ENCODE data around the genes NPHS1, KIRREL2, WDR62 and ZNF383.

DNA sequence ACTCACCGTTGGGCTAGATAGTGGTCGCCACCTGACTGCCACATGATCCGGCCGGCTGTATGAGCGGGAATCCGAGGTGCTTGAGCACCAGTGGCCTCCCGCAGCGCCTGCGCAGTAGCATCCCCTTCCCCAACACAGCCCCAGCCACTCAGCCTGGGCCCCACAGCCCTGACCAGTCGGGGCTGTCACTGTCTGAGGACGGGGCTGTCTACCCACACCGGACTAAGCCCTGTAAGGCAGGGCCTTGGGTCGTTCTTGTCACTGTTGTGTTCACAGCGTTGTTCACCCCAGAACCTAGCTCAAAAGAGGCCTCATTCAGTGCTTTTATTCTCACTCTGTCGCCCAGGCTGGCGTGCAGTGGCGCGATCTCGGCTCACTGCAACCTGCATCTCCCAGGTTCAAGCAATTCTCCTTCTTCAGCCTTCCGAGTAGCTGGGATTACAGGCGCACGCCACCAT, 14.8 kb downstream of the PRODH2 start:
- PRO-cap: unidirectional peak, minus-strand start at position 61 of the sequence

DNA sequence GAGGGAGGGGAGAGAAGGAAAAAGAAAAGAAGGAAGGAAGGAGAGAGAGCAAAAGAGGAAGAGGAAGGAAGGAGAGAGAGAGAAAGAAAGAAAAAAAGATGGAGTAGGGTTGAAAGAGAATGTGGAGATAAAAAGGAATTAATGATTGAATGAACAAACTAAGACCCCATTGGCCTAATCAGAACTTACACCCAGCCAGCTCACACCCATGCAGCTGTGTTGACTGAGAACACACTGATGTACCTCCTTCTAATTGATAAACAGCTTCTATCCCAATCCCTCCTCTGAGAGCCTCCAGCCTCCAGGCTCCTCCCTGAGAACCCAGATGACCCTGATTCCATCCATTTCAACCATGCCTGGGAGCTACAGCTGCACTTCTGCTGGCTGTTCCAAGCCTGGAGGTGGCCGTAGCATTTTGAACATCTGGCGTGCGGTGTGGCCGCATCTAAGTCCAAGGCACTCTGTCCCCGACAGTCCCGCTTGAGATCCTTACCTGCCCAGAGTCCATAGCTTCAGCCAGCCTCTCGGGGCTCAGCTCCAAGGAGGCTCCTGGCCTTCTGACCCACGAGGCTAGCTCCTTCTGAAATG, 1.1 kb downstream of the PRODH2 start:
- PRO-cap: no peak

- PRO-cap: no peak
Observed at GRCh38 chr19:35852217-35852912, at the start of gene NPHS1. Gene NPHS1, minus strand, starts transcription at chr19:35852504.

DNA sequence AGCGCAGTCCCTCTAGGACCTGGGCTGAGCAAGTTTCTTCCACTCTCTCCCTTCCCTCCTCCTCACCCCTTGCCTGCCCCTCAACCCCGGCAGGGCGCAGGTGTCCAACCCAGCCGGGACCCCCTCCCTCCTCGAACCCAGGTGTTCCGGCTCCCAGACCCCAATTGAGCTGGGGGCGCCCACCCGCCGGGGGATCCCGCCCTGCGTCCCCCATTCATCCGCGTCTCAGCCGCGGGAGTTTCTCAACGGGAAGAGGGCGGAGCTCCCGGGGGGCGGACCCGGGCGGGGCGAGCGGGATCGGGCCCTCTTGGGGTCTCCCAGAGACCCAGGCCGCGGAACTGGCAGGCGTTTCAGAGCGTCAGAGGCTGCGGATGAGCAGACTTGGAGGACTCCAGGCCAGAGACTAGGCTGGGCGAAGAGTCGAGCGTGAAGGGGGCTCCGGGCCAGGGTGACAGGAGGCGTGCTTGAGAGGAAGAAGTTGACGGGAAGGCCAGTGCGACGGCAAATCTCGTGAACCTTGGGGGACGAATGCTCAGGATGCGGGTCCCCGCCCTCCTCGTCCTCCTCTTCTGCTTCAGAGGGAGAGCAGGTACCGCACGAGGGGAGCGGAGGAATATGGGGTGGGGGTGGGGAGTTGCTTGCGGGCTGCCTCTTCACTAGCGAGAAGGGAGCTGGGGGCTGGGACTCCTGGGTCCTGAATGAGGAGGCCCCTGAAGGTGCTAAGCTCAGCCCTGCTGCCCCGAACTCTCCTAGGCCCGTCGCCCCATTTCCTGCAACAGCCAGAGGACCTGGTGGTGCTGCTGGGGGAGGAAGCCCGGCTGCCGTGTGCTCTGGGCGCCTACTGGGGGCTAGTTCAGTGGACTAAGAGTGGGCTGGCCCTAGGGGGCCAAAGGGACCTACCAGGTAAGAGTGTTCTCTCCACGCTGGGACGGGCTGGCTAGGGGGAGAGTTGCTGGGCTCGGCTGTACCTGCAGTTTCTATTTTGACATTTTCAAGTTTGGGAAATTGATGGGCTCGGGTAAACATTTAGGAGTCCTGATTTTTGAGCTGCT, at the start of gene KIRREL2:
TSS of gene KIRREL2 (plus strand) at position 320 of the 1,052 bp plus-strand sequence.
- PRO-cap: bidirectional peak, plus-strand start at position 353 of the sequence, minus-strand start at position 188 of the sequence

DNA sequence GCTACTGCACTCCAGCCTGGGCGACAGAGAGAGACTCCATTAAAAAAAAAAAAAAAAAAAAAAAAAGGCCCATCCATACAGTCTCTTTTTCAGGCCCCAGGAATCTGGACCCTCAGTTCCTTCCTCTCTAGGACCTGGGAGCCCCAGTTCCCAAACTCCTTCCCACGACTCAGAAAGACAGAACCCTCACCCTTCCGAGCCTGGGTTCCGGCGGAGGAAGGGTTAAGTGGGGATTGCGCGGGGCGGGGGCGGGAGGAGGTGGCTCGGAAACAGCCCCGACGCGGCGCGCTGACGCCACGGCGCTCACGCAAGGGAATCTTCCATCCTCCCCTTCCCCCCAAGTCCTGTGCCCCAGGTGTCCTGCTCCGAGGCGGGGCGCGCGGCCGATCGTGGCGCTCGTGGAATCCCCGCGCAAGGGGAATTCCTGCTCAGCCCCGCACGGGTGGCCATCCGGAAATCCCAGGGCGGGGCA, 2.8 kb upstream of the HCST start:
- PRO-cap: bidirectional peak, plus-strand start at position 389 of the sequence, minus-strand start at position 169 of the sequence

GRCh38 chr19:36054835-36055438, at the start of gene WDR62:
Gene WDR62, plus strand, starts transcription at chr19:36054897.
- PRO-cap: bidirectional peak, plus-strand start at chr19:36054913, minus-strand start at chr19:36054735; bidirectional peak, plus-strand start at chr19:36055326, minus-strand start at chr19:36055248

GRCh38 chr19:36103369-36103799, 7.6 kb upstream of the OVOL3 start:
- PRO-cap: no peak

DNA sequence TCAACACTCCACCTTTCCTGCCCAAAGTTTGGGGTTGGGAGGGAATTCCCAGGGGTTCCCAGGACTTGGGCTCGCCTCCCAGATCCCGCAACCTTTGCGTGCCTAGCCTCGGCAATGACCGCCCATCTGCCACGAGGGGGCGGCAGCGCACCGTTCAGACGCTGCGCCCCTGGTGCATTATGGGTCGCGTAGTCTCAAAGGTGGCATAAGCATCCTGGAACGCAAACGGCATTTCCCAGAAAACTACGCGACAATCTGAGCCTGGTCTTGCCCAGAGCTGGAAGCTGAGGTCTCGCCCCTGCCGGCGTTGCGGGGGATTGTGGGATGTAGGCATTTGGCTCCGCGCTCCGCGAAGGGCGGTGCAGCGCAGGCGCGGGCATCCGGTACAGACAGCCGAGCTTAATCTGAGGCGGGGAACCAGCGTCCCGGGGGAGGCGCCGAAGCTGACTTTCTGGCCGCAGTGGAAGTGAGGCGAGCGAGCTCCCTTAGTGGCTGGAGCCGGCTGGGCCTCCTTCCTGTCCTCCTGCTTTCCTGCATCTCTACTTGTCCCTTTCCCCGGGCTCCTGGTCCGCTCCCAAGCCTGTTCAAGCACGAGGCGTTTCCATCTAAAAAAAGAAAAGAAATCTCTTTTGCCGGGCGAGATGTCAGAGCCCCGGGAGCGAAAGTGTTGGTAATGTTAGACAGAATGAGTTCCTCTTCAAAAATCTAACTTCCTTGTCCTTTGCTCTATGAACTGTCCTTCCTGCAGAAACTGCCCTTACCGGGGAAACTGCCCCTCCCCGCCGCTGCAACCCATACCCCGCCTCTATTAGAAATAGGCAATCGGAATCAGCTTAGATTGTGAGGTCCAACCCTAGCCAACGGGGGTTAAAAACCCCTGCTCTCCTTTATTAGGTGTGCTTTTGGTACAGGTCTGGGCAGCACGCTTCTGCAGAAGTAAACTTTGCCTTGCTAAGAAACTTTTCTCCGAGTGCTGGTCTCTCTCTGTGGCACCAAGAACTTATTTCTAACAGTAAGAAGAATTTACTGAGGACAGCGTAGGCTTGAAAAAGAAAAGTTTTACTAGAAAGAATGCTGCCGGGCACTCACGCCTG, 11.8 kb upstream of the CAPNS1 start:
- PRO-cap: unidirectional peak, plus-strand start at position 253 of the sequence; unidirectional peak, plus-strand start at position 333 of the sequence; unidirectional peak, plus-strand start at position 386 of the sequence; unidirectional peak, plus-strand start at position 452 of the sequence; bidirectional peak, plus-strand start at position 836 of the sequence, minus-strand start at position 771 of the sequence

- PRO-cap: no peak
Observed at GRCh38 chr19:36149715-36150868, 2.2 kb downstream of the COX7A1 start.

DNA sequence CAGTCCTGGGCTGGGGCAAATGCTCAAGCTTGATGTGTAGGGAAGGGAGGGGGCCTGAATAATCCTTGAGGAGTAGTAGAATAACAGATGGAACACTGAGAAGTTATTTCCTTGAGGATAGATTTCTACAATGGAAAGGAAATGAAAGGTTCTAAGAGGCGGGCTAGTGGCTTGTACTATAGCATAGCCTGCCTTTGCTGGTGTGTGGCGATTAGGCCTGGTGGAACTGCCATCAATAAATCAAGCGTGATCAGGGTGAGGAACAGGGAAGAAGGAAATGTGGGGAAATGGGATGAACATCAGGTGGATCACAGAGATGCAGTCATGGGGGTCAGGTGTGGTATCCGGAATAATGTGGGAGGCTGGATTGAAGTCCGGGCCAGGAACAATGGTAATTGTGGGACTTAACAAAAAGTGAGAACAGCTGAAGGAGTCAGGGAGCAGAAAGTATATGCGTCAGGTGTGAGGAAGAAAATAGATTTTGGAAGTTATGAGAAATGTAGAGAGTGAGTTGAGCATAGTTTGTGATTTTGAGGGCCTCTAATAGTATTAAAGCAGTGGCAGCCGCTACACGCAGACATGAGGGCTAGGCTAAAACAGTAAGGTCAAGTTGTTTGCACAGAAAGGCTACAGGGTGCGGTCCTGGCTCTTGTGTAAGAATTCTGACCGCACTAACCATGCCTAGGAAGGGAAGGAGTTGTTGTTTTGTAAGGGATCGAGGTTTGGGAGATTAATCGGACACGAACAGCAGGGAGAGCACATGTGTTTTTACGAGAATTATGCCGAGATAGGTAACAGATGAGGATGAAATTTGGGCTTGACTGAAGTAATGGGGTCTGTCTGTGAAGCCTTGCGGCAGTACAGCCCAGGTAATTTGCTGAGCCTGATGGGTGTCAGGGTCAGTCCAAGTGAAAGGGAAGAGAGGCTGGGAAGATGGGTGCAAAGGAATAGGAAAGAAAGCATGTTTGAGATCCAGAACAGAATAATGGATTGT, 5.0 kb upstream of the COX7A1 start:
- PRO-cap: no peak

DNA sequence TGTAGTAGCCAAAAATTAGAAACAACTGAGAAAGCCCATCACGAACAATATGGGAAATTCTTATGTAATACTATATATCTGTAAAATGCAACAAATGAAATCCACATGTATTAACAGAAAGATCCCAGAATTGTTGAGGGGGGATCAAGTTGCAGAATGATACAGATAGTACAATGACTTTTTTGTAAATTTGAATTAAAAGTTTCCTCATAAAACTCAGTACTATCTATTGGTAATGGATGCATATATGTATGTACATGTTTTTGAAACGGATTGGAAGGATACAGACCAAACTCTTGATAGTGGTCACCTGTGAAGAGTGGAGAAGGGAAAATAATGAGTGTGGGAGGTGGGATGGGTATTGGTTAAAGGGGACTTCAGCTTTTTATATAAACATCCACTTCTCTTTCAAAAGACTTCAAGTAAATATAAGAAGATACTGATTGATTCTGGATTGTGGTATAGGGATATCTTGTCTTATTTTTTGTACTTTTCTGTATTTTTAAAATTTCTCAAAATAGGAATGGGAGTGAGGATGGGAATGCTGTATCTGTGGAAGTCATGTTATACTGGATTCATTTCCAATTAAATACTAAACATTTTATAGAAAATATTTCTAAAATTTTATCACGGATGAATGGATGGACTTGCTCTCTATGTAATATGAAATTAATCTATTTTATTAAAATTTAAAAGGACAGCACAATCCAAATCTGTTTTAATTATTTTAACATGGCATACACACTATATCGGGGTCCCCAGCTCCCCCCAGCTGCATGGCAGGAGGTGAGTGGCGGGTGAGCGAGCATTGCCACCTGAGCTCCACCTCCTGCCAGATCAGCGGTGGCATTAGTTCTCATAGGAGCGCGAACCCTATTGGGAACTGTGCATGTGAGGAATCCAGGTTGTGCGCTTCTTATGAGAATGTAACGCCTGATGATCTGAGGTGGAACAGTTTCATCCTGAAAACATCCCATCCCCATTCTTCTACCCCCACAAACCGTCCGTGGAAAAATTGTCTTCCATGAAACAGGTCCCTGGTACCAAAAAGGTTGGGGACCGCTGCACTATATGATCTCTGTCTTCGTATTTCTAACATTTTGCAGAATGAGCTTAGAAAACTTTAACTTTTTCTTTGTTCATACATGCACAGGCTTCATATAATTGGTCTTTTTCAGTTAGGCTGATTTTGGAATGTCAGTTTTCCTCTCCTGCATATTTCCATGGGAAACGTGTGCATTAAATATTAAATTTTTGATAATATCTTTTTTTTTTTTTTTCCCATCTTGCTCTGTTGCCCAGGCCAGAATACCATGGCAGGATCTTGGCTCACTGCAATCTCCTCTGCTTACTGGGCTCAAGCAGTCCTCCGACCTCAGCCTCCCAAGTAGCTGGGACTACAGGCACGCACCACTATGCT, 23.7 kb downstream of the ZNF146 start:
- PRO-cap: no peak

DNA sequence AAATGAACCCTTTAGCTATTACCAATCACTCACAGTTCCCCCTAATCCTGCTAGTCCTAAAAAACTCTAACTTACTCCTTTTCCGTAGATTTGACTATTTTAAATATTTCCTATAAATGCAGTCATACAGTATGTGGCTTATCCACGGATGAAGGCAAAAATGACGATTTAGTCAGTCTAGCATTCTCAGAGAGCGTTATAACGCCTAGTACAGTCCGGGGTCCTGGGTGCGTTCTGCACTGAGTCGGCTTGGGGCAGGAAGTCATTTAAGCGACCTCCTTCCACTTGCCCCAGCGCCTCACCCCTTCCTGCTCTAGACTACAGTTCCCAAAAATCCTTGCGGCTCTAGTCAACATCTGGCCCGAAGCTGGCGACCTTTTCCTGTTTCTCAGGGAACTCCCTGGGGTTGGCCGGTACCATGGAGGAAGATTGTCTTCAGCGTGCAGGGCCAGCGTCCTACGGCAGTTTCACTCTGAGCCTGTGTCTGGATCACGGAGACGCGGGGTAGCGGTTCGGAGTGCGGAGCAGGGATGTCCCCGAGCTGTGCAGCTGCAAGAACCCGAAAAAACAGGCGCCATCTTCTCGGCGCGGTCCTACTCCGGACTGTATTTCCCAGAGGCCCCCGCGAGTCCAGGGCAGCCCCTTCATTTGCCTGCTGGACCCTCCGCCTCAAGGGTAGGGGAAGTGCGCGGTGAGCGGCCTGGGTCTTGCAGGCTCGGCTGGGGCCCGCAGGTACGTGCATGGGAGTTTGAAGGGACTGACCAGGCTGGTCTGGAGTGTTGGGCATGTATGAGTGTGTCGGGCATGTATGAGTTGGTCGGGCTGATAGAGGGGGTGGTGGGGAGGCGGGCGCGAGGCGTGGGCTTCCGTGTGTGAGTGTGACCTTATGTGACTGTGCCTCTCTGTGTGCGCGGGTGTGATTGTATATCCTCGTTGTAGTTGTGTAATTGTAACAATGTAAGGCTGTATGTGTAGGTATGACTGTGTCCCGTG, at the start of gene ZNF383:
TSS of gene ZNF383 (plus strand) at position 672 of the 993 bp plus-strand sequence.
- PRO-cap: bidirectional peak, plus-strand start at position 348 of the sequence, minus-strand start at position 238 of the sequence; bidirectional peak, plus-strand start at position 712 of the sequence, minus-strand start at position 605 of the sequence

GRCh38 chr19:37239302-37239736, 21.3 kb downstream of the ZNF383 start:
- PRO-cap: no peak

DNA sequence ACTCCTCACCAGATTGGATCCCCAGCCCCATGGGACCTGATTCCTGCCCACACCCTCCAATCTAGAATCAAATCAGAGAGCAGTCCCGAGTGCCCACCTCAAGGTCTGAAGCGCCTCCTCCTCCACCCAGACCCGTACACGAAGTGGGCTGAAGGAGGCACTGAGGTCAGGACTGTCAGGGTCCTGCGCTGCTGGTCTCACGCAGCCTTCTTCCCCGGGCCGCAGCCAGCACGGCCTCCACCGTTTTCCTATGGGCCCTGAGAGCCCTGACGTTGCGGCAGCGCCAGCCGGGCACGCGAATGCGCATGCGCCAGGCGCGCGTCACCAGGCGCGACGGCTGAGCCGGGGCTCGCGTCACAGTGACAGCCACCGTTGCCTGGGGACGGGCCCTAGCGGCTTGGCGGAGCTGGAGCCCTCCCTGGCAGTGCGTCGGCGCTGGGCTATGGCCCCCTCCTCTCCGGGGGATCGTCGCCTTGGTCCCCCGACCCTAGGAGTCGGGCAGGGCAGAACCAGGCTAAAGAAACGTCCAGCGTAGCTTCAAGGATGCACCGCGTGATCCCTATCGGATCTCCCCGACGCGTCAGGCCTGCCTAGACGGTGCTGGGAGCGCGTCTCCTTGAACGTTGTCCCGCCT, 43.5 kb downstream of the ZNF571 start:
- PRO-cap: no peak

DNA sequence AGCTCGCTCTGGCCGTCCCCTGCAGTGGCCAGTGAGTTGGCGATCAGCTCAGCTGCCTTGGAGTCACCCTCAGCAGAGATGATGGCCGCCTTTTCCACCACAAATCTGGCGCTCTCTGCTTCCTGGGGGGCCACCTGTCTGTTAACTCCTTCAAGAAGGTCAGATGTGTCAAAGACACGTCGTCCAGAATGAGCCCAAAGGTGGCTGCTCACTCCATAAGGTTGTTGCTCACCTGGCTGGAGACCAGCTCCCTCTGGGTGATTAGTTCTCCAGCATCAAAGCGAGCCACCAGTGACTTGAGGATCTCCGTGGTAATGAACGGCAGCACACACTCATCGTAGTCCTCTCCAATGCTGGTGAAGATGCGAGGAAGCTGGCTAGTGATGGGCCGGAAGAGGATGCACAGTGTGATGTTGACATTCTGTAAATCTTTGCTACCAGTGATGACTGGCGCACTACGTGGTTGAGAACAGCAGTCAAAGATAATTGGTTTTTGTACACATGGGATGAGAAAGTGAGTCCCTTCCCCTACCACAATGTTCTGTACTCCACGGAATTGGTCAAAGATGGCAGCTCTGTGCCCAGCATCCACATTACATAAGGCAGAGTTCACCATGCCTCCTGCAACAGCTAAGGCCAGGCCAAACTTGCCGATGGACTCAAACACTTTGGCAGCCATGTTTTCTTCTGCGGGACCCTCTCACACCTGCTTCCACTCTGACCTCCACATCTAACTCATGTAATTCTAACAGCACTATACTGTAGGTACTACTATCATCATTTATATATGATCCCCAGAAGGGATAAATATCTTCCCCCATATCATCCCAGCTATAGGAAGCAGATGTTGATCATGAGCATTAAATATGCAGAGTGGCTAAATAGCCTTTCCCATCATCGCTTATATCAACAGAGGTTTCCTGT, 22.6 kb downstream of the ZNF607 start:
- PRO-cap: no peak

- PRO-cap: no peak
Observed at GRCh38 chr19:37941249-37942042, 34.4 kb downstream of the SIPA1L3 start.

GRCh38 chr19:37997870-37998405, 90.9 kb downstream of the SIPA1L3 start:
- PRO-cap: no peak

GRCh38 chr19:38033292-38034130, 126.5 kb downstream of the SIPA1L3 start:
- PRO-cap: no peak

DNA sequence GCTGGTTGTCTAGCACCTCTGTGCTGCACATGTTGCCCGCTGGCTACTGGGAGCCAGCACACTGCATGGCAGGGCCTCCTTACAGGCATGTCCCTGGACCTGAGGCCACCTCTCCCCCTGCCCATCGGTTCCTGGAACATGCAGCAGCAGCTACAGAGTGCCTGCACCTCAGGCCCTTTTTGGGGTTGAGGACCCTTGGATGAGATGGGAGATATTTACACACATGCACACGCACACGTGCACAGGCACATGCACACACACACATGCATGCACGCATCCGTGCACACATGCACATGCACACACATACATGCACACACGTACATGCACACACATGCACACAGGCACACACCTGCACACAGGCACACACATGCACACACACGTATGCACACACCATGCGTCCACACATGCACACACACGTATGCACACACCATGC, 112.4 kb downstream of the DPF1 start:
- PRO-cap: no peak

GRCh38 chr19:38252623-38253971, 3.1 kb downstream of the PPP1R14A start:
- PRO-cap: no peak